Epithelial cell of prostate (primary cell): ENCODE measurements around a stretch of chr16.

DNA sequence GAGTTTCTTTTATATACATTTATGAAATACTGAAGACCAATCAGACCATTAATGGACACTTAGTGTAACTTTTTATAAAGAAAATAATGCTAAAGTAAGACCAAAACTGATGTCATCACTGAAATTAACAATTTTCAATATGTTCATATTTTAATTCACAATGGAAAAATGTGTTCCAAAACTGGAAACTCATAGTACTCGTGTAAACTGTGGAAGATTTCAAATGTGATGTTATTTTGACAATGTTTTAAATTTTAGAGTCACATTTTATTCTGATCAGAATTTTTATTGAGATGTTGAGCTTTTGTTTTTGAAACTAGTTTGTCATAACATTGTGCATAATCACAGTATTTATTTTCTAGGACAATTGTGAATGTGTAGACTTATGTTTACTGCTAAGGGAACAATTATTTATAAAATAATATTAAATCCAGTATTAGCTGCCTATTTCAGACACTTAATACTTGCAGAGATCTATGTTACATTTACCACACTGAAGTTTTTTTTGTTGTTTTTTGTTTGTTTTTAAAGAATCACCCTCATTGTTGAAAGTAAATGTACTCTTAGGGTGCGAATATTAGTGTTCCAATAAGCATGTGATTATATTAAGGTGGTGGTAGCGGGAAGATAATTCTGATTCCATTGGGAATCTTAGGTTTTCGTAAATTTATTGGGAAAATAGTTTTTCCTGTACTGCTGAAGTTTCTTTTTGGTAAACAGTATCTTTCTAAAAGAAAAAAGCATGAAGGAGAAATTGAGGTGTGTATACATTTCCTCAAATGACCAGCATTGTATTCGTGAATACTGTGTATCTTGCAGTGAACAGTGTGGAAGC, 35.2 kb upstream of the ADCY7 start:
- RRBS: no CpG with 5 or more reads among the region's 5 CpGs

GRCh38 chr16:50315205-50315907, 49.0 kb downstream of the ADCY7 start:
- RRBS: no CpG with 5 or more reads among the region's 15 CpGs

GRCh38 chr16:50335095-50335617, 33.6 kb downstream of the BRD7 start:
- RRBS: no CpG with 5 or more reads among the region's 6 CpGs

DNA sequence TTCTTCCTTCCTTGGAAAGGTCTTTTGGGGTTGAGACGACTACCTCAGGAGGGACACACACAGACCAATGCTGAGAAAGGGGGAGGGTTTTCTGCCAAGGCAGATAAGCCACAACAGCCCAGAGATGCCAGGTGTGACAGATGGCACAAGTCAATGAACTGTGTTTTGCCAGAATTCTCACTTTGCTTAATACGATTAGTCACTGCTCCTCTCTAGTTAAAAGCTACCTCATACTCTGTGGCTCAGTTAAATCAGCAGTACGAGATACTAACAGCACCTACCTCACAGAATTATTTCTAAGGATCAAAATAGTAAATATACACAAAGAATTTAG, 8.0 kb downstream of the BRD7 start:
- RRBS: no CpG with 5 or more reads among the region's 3 CpGs

GRCh38 chr16:50591672-50592924, 43.9 kb downstream of the NKD1 start:
- RRBS: 1% methylated on average over 3 of the region's 30 CpGs

DNA sequence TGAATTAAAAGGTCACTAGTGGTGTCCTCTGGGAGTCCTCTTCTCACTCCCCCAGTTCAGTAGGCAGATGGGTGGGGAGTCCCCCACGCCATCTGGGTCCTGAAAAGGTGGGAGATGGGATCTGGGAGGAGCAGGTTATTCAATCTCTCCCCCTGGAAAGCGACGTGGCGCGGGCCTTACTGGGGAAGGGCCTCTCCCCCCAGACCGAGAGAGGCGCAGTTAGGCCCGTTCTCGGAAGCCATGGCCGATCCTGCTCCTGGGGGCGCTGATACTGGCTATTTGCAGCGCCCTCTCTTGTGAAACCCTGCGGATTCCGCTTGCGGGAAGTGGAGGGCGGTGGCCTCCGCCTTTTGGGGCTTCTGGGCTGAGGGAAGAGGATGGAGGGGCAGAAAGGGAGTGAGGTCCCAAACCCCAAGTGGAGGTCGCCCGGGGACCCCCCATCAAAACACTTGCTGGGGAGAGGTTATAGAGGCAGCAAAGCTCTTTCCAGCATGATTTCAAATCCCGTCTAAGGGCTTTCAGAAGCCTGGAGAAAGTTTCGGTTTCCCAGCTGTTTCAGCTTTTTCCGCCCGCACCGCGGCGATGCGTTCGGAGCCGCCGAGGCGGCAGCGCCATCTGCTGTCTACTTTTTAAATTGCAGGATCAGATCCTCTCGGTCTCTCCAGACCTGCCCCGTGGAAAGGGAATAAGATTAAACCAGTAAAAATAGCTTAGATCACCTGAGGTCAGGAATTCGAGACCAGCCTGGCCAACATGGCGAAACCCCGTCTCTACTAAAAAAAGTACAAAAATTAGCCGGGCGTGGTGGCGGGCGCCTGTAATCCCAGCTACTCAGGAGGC, 15.9 kb downstream of the SNX20 start:
- RRBS: no CpG with 5 or more reads among the region's 41 CpGs

DNA sequence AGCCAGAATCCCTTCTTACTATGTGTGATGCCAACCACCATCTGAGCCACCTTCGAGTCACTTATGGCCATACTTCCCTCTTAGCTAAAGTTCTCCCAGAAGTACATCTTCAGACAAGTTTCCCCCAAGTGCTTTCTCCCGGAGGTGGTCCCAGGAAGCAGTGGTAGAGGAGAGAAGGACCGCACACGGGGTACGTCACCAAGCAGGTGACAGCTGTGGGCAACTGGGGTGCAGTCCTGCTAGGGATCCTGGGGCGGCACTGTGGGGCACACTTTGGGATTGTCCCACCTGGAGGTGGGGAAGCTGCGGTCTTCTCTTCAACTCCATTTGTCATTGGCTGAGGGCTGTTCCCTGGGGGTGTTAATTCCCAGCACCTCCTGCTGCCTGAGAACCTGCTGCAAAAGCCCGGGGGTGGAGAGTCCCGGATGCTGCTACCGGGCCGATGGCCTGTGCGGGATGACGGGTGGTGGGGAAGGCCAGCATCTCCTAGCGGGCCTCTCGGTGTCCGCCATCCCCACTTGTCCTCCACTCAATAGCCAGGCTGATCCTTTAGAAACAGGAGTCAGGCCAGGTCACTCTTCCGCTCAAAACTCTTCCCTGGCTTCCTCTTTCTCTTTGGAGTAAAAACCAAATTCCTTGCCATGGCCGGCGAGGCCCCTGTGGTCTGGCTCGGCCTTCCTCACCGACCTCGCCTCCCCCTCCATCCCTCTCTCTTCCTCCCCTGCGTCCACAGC, 100.1 kb downstream of the CYLD start:
- RRBS: no CpG with 5 or more reads among the region's 23 CpGs

DNA sequence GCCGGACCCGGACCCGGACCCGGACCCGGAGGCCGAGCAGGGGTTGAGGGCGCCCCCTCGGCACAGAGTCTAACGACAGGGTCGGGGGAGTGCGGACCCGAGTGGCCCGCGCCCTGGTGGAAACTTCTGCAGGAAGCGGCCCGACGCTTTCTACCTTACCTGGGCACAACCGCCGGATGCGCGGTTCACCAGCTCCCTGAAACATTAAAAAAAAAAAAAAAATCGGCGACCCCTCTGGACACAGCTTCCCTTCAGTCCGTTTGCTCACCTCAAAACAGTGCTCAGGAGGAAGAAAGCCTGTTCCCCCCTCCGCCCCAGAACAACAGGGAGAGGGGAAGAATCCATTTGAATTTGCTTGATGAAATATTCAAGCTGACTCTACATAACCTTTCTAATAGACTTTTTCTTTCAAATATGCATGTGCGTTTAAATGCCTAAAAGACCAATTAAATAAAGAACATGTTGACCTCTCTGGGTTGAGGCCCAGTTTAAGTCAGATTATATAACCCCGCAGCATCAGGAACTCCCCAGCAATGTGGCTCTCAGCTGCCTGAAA, 16.0 kb downstream of the SALL1 start:
- RRBS: no CpG with 5 or more reads among the region's 27 CpGs

DNA sequence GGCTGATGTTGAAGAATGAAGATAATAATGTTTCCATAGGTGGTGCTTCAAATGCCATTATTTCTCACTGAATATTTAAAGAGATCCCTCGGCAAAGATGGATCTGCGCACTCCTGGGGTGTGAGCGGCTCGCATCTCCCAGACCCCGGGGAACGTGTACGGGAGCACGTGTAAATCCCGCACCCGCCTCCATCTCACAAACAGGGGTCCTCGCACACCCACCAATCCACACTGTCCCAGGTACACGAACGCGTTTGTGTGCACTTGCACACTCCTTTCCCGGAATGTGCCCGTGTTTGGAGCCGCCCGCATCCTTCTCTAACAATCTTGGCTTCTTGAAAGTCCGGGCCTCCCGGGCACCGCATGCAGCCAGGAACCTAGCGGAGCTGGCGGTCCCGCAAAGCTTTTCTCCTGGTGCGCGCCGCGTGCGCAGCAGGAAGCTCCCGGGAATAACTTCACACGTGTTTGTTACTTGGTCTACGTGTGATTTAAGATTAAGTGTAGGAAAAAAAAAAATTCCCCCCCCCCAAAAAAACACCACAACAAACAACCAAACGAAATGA, 2.5 kb upstream of the SALL1 start:
- RRBS: 19% methylated on average over 14 of the region's 33 CpGs

GRCh38 chr16:51157700-51158370, 6.8 kb upstream of the SALL1 start:
- RRBS: no CpG with 5 or more reads among the region's 11 CpGs

DNA sequence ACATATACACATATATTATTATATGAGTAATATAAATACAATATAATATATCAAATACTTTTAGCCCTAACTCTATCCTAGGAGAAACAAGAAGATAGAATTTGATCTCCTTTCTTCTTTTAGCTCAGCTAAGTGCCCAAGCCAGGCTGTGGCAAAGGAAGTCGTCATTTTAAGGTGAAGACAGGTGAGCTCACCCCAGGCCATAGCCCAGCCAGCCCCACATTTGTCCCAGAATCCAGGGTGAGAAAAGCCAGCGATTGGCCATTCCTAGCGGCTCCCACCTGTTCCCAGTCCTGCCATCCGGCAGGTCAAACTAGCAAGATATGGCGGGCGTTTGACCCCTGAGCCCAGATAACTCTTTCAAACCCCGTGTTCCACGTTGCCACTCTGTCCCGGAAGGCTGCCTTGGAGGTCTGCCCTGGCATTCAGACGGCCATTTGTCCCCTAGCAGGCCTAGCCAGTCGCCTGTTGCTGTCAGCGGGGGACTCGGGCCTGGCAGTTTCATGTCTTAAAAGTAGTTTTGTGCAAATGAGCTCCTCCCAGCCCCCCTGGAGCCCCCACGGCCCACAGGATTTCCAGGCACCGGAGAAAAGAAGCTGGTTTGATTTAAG, 240.6 kb upstream of the SALL1 start:
- RRBS: 31% methylated on average over 6 of the region's 15 CpGs

DNA sequence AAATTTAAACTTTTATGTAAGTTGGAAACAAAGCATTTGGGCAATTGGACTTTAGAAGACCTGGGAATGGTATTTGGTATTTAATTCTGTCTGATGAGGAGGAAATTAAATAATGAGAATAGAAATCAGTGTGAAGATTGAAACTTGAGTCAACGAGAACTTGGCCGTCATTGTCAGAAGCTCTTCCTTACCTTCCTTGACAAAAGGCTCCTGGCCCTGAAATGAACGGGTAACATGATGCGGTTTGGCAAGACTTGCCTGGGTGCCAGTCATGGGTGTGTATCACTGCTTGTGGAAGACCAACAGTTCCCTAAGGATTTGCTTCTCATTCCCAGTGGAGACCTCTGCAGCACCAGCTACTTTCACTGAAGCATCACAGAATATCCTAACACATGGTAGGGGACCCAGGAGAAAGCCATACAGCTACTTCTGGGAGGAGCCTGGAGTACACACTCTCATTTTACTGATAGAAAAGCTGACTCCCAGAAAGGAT, 257.9 kb upstream of the SALL1 start:
- RRBS: no CpG with 5 or more reads among the region's 4 CpGs

GRCh38 chr16:51431194-51432274, 280.5 kb upstream of the SALL1 start:
- RRBS: no CpG with 5 or more reads among the region's 13 CpGs

GRCh38 chr16:51524817-51525386, 373.8 kb upstream of the SALL1 start:
- RRBS: no CpG with 5 or more reads among the region's 3 CpGs

DNA sequence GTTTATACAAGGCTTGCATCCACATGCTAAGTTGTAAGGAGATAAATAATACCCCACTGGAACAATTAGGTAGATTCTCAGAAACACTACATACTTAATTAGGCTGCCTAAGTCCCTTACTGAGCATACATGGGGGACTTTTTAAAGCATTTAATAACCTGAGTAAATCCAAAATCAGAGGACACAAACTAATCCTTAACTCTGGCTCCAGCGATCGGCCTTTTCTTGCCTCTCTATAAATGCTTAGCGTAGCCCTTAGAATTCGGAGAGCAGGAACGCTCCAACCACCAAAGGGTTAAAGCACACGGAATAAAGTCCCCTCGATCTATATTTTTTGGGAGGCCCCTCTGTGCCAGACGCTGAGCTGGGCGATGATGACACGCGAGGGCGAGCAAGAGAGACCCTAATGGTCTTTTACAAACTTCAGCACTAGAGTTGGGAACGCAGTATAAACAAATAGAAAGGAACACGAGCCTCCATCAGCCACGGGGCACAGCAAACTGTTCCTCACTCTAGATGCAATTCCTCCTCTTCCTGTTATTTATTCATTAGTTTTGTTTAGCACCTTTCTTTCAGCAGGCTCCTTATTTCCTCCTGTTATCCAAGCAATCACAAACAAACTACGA, 1.9 kb downstream of the TOX3 start:
- RRBS: no CpG with 5 or more reads among the region's 16 CpGs

DNA sequence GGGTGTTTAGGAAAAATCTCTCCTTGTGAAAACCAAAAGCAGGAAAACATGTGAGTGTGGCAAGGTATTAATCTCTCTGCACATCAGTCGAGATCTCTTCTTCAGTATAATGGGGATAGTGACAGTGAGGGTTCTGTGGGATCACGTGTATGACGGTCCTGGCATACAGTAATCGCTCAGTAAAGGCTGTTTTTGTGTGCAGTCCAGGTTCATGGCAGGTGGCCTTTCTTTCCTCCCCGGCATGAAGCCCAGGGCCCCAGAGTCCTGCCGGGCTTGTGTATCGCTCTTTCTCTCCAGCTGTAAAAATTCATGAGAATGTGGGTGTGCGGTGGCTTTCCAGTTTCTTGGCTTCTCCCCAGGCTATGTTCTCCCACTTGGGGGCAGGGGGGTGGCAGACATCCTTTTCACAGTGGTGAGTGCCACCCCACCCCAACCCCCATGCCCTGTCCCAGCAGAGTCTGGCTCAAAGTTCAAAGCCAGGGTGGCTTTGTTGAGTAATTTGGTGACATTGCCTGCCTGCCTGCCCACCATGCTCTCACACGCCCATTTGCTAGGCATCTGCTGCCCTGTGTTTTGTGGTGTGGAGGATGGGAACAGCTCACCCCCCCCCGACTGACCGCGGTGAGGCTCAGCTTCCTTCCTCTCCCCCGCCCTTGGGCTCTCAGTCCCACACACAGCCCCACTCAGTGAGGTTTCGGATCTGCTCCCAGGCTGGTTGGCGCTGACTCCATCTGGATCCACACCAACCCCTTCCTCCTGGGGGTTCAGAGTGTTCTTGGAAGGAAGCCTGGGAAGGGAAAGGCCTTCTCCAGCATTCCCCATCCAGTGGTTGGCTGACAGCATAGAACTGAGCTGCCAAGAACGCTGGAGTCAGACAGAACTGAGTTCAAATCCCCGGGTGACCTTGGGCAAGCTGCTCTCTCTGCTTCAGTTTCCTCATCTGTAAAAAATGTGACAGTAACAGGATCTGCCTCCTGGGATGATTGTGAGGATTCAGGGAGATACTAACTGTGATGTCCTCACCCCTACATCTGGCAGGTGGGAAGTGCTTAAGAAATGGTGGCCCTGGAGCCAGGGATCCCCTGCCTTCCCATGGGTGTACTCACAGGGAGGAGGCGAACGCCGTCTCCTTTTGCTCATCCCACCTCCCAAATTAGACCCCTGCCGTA, 36.0 kb downstream of the CHD9 start:
- RRBS: no CpG with 5 or more reads among the region's 21 CpGs

DNA sequence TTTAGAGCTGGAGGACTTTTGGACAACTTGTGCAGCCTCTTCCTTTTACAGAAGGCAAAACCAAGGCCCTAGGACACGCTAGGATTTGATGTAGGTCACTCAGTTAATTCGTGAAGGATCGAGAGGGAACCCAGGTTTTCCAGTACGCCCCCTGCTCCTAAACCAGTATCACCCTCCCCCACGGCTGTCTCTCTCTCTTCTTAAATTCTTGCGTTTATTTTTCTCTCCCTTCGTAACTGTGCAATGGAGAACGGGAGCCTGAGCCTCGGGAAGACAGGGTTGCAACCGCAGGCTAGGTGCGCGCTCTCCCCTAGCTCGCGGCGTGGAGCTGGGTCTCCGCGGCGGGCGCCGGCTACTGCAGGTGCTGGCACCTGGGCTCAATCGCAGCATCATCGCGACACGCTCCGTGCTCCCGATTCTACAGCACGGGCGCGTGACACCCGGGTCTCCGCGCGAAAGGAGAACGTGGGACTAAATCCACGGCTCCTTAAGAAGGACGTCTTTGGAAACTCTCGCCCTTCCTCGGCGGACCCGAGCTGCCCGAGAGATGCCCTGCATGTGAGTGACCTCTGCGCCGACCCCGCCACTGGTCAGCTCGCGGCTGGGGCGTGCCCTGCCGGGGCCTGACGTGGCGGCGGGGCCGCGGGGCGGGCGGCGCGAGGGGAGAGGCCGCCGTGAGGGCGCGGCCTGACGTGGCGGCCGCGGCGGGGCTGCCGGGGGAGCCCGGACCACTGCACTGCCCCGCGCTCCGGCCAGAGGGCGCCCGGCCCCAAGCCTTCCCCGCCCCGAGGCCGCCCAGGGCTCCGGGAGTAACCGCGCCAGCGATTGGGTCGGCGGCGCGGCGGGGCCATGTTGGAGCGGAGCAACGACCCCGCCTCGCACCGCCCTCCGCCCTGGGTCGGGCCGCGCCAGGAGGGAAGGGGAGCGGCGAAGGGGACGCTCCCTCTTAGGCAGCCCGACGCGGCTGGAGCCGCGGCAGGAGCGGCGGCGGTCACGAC, 75.3 kb downstream of the CHD9 start:
- RRBS: 2% methylated on average over 19 of the region's 106 CpGs

DNA sequence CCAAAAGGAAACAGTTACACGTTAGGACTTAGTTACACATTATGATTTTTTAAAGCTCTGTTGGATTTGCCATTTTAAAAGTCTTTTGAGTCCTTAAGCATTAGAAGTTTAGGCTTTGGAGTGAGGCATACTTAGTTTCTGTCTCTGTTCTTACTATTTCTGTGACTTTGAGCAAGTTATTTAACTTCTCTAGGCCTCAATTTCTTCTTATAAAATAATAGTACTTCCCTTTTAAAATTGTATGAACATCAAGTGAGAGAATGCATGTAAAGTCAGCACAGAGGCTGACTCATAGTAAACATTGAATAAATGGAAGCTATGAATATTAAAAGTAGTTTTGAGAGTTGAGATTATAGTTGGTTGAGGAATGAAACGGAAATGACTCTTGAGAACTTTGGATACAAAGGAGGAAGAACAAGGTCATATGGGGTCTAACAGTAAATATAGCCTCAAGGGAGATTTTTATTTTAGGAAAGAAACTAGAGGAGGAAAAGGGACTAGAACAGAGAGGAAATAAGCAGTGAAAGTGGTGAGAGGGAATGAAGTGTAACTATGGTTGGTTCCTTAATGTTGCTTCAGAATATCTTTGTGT, 164.9 kb downstream of the CHD9 start:
- RRBS: no CpG with 5 or more reads among the region's 2 CpGs

GRCh38 chr16:53456581-53457027, 22.3 kb downstream of the RBL2 start:
- RRBS: no CpG with 5 or more reads among the region's 2 CpGs

DNA sequence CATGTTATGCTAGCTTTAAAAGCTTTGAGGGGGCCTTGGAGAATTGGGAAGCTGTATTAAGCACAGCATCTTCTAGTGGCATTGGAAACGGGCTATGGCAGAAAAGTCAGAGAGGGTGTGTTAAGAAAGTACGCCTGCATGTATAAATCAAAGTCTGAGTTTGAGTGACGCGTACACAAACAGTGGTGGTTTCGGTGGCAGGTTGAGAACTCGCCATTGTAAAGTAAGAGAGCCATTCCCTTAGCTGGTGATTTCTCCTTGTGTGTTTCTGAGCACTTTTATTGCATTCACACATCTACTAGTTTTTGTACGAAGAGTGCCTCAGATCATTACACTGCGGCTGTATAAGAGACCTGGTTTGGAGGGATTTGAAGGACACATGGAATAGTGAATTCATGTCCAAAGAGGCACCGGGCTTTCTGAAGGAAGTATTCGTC, 243.9 kb downstream of the FTO start:
- RRBS: no CpG with 5 or more reads among the region's 10 CpGs